Fibroblast of the aortic adventitia (primary cell): ENCODE measurements around a stretch of chr11.

- CAGE, long polyA plus RNA: no peak
These were observed 46.0 kb upstream of the AMPD3 start for GRCh38 chr11:10408902-10409712.

- CAGE, long polyA plus RNA: no peak
These were observed 1.1 kb downstream of the AMPD3 start for GRCh38 chr11:10455799-10456886.

DNA sequence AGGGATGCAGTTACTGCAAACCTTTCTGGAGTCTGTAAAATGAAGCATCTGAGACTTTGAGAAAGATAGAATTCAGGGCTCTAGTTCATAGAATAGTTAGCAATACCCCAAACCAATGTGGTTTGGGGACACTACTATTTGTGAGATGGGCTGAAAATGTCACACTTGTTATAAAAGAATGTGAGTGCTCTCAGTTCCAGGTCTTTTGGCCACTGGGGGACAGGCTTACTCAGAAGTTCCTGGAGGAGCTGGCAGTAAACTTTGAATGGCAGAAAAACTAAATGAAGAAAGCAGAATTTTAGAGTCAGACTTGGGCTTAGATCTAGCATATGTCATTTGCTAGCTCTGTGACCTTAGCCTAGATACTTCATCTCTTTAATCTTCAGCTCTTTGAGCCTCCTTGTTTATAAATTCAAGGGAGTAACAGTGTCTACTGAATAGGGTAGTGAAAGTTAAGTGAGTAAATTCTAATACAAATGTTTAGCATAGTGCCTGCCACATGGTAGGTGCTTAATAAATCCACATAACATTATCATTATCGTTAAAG lies 3.7 kb downstream of the LYVE1 start:
- CAGE, long polyA plus RNA: no peak

DNA sequence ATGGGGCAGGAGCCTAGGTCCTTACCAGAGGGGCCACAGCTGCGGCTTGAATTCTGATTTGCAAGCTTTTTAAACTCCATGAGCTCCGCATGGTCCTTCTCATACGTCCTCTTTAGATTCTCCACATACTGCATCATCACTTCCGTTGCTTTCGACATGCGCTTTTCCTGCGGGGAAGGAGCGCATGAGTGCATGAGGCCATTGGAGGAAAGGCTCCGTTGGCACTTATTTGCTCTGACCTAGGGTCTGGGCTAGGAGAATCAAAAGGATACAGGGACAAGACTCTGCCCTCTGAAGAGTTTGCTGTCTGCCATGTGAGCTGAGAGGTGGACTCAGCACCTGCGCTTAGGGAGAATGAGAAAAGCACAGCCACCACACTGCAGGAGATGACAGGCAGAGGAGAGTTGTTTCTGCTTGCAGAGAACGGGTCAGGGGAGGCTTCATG lies 32.5 kb upstream of the LYVE1 start:
- CAGE, long polyA plus RNA: no peak

DNA sequence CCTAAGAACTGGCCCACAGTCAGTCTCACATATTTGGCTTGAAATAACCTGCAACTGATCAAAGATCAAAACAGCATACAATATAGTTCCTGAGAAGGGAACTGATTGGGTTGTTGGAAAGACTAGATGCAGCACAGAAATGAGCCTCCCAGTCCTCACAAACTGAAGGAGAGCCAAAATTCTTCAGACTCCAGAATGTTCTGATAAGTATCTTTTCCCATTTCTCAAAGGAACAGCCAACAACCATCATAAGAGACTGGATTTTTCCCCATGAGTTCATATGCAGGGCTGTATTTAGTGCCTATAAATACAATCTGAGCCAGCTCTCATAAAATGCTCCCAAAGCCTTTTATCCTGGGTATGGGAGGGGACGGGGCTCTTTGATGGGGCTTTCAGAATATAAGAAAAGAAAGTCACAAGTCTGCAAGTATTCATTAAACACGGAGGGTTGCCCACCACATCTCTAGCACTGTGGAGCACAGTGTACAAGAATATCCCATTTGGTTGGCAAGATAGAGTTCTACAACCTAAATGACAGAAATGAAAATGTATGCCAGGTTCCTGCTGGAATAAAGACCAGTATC lies 50.7 kb upstream of the LYVE1 start:
- CAGE, long polyA plus RNA: no peak

GRCh38 chr11:10800391-10801215 lies 8.1 kb downstream of the EIF4G2 start:
- CAGE, long polyA plus RNA: no peak

DNA sequence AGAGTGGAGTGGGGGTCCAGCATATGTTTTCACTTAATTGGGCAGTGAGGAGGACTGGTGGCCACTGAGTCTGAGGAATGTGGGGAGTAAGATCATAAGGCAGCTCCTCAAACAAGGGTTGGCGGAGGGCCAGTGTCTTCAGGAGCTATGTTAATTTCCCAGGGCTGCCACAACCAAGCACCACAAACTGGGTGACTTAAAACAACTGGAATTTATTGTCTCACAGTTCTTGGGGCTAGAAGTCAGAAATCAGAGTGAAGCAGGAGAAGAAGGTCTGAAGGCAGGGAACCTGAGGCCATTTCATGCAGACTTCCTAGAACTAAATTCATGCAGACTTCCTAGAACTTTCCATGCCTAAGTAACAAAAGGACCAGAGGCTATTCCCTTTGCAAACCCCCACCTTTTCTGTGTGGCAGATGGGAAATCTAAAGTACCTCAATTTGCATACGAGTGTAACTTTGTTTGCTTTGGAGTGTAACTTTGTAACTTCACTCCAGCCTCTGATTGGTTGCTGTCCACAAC lies 50.4 kb upstream of the ZBED5 start:
- CAGE, long polyA plus RNA: no peak

- CAGE, long polyA plus RNA: no peak
These were observed 196.6 kb downstream of the CSNK2A3 start for GRCh38 chr11:11156432-11156830.

DNA sequence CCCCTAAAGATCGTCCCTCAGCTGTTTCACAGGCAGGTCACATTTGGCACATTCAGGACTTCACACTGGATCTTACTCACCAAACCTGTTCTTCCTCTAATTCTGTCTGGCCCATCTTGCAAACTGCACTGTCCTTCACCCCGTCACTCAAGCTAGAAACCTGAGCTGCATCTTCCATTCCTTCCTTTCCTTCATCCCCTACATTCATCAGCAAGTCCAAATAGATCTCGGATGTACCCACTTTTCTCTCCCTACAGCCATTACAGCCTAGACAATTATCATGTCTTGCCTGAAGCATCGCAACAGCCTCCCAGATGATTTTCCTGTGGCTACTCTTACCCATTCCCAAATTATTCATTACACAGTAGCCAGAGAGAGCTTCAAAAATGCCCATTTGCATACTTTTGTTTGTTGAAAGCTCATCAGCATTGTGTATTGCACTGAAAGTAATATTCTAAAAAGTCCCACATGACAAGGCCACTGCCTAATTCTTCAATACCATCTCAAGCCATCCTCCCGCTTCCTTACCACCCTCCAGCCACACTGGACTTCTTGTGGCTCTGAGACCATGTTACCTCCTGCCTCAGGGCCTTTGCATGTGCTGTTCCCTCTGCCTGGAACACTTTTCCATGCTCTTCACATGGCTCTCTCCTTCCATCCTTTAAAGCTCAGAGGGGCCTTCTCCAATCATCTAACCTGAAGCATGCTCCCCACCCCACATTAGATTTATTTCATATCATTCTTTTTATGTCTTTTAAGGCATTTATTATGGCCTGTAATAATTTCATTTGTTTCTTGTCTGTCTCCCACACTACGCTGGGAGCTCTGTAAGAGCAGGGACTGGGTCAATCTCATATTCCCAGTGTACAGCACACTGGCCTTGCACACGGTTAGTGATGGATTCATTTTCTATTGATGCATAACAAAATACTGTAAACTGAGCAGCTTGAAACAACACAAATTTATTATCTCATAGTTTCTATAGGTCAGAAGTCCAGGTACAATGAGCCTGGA lies 61.1 kb upstream of the CSNK2A3 start:
- CAGE, long polyA plus RNA: no peak

GRCh38 chr11:11582025-11582824 lies 39.6 kb downstream of the GALNT18 start:
- CAGE, long polyA plus RNA: no peak

GRCh38 chr11:11620900-11621359 lies 875 bp downstream of the GALNT18 start:
- CAGE, long polyA plus RNA: no peak

- CAGE, long polyA plus RNA: no peak
These were observed 81.4 kb upstream of the USP47 start for GRCh38 chr11:11760280-11760799.

GRCh38 chr11:11814578-11814983 lies 27.2 kb upstream of the USP47 start:
- CAGE, long polyA plus RNA: no peak

GRCh38 chr11:11864910-11865585 lies 23.3 kb downstream of the USP47 start:
- CAGE, long polyA plus RNA: no peak

DNA sequence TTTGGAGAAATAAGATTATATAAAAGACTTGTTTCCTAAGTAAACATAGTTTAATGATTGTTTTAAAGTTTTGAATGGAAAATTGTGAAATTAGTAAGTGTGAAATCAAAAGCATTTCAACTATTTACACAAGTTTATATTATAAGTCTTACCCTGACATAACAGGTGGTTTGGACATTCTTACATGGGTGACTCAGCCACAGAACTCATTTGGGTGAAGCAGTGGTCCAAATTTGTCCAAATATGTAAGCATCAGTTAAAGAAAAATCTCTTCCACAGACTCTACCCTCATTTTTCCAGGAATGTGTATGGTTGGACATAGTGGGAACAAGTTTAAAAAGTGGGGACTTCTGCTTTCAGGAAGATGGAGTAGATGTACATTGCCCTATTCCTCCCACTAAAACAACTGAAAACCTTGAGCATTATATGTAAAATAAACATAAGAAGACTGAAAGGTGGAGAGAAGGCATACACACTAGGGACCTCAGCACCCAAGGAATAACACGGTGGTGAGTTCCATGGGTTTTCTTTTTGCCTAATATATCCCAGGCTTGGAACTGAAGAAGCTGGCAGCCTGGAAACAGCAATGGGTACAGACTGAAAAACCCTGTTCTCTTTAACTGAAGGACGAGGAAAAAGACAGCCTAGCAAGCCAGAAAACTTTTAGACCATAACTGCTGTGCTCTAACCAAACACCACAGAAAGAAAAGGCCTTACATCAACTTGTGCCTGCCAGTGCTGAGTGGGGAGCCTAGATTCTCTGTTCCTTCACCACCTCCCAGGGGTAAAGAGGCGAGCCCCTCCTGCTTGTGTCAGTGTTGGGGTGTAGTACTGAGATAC lies 68.2 kb downstream of the USP47 start:
- CAGE, long polyA plus RNA: no peak

DNA sequence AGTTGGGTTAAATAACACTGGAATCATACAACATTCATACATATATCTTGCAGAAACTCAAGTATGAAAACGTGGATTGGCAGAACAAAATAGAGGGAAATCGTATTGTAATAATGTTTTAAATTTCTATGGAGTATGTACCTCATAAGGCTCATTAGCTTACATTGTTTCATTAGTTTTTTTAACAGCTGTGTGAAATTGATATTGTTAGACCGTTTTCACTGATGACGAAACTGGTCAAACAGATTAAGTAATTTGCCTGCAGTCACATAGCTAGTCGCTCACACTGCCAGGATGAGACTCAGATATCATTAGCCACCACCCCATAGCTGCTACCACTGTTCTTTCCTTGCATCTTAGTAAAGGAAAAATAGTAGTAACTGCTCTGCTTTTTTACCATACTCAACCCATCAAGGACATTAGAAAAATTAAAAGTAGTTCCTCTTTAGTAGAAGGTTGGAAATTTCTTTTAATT lies 64.0 kb downstream of the DKK3 start:
- CAGE, long polyA plus RNA: no peak

DNA sequence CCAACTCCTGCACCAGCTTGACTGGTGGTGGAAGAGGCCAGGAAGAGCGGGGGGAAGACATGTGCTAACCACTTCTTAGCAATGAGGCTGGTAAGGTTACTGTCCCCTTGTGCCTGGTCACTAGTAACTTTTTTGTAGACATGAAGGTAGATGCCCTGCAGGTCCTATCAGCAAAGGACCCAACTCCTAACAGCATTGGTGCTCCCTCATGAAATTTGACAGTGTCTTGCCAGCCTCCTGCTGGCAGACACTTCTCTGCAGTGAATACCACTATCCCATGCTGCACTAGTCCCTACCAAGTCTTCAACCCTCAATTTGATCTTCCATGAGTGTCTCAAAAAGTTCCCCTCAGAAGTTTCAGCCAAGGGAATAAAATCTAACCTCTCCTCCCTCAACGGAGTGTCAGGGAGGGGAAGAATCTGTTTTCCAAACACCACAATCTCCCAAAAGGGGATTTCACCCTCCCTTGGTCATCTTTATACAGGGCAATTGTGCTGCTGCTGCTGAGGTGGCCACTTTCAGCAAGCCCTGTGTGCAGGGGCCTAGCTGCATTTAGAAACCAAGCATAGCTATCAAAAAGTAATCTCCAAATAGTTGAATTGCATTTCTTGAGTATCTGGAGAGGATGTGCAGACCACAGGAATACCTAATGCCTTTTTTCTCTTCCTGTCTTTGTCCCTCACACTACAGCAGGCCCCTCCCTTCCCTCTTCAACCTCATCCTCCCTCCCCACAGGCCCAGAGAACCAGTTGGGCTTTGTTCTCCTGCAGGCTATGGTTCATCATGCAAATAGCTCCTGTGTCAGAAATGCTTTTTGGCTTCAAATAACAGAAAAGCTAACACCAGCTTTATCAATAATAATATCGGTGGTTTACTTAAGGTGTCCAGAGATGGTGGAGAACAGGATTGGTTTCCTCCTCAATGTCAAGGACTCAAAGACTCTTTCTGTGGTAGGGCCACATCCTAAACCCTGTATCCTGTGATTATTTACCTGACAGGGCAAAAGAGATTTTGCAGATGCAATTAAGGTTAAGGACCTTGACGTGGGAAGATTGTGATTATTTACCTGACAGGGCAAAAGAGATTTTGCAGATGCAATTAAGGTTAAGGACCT lies 47.9 kb downstream of the DKK3 start:
- CAGE, long polyA plus RNA: no peak

GRCh38 chr11:11968197-11968681 lies 40.2 kb downstream of the DKK3 start:
- CAGE, long polyA plus RNA: no peak

GRCh38 chr11:11973307-11974069 lies 34.9 kb downstream of the DKK3 start:
- CAGE, long polyA plus RNA: no peak

DNA sequence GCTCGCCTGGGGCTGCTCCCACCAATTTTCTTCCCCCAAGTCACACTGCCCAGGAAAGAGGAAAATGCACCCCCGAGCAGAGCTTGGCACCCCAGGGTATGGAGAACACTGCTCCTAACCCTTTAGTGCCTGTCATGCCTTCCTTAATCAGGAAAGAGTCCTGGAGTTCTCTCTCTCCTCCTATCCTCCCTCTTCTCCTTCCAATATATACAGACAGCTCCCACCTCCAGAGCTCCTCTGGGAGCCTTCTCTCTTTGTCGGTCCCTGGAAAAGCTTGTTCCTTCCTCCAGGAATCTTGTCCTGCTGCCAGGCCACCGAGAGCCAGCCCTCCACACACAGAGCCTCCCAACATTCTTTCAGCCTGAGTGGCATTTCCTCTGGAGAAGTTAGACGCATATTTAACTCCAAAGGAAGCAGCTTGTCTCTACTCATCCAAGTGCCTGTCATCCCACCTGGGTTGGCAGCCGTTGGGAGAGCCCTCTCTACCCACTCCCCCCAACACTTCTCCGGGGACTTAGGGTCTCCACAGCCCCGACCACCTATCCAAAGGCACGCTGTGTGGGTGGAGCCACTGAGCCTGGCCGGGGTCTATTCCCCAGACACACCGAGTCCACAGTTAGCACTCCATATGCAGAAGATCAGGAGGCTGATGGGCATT lies 31.2 kb downstream of the DKK3 start:
- CAGE, long polyA plus RNA: no peak